Mesenchymal stem cell of Wharton's jelly (primary cell): Measurements from ENCODE around the genes C10orf105, ANAPC16 and DDIT4.

DNA sequence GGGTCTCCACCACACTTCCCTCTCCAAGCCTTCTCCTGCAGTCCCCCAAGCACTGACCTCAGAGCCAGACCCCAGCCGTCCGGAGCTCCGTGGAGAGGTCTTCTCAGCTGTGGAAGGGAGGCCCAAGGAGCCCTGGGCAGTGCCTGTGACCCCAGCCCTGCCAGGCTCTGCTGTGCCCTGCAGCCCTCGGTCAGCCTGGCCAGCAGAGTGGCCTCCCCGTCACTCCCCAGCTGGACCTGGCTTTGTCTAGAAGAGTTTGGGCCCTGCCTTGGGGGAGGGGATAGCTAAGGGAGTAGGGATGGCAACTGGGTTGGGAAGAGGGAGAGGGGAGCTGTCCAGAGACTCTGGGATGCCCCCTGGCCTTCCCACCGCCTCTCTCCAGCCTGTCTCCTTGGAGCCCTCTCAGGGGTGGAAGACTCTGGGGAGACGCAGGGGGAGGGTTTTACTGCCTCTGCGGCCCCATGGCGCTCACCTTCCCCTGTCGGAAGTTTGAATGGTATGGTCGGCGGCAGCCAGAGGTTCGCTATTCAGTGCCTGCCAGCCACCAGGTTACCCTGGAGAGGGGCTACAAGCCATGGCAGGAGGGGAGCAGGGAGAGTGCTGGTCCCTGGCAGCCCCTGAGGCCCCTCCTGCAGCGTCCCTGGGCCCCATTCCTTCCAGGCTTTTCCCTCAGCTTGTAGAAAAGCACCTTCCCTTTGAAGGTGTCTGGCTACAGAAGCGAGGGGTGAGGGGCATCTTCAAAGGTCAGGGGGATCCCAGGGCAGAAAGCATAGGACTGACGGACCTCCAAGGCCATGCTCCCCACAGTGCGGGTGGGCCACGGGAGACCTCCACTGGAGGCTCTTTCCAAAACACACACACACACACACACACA, at the start of gene C10orf105:
Gene C10orf105, minus strand, starts transcription at position 209 of the 874 bp plus-strand sequence.
- CAGE, long polyA plus RNA = no peak

DNA sequence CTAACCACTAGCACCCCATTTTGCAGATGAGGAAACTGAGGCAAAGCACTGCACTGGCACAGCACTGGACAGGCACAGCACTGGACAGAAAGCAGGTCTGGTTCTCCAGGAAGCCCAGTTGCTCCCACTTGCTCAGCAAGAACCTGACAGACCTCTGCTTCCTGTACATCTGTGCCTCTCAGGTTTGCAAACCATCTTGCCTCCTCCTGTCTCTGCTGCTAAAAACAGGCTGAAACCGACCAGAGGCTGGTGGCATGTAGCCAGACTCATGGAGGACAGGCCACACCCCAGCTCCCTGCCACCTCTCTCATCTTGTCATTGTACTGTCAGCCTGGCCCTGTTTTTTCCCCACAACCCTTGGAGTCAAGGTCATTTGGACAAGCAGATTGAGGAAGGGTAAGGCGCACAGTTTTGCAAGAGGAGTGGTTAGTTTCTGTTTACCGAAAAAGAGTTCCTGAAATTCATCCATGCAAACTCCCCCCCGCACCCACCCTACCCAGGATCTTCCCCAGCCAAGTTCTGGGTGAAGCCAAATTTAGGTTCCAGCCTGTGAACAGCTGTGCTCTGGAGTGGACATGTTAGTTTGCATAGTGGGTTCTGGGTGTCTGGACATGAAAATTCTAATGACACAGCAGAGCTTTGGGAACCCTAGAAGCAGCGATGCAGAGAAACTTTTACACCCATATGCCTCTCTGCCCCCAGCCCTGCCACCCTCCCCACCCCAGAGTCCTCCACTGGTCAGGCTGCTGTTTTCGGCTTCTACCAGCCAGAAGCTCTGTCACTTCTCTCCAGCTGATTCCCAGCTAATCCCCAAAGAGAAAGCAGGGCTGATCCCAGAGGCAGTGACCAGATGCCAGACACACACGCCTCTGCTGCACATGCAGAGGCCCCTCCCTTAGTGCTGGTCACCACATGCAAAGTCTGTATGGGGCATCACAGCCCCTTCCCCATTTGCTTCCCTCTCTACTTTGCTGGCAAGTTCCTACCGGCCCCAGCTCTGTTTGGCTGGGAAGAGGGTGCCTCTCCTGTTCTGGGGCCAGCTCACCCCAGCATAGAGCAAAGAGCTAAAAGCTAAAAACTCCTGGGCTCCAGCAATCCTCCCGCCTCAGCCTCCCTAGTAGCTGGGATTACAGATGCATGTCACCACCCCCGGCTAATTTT, 8.5 kb upstream of the C10orf105 start:
- CAGE, long polyA plus RNA = no peak

- CAGE, long polyA plus RNA = no peak
These were observed 23.8 kb upstream of the C10orf105 start for GRCh38 chr10:71743234-71743831.

- CAGE, long polyA plus RNA = no peak
These were observed 25.3 kb downstream of the VSIR start for GRCh38 chr10:71747945-71748515.

- CAGE, long polyA plus RNA = no peak
These were observed 29.0 kb downstream of the PSAP start for GRCh38 chr10:71821763-71822806.

DNA sequence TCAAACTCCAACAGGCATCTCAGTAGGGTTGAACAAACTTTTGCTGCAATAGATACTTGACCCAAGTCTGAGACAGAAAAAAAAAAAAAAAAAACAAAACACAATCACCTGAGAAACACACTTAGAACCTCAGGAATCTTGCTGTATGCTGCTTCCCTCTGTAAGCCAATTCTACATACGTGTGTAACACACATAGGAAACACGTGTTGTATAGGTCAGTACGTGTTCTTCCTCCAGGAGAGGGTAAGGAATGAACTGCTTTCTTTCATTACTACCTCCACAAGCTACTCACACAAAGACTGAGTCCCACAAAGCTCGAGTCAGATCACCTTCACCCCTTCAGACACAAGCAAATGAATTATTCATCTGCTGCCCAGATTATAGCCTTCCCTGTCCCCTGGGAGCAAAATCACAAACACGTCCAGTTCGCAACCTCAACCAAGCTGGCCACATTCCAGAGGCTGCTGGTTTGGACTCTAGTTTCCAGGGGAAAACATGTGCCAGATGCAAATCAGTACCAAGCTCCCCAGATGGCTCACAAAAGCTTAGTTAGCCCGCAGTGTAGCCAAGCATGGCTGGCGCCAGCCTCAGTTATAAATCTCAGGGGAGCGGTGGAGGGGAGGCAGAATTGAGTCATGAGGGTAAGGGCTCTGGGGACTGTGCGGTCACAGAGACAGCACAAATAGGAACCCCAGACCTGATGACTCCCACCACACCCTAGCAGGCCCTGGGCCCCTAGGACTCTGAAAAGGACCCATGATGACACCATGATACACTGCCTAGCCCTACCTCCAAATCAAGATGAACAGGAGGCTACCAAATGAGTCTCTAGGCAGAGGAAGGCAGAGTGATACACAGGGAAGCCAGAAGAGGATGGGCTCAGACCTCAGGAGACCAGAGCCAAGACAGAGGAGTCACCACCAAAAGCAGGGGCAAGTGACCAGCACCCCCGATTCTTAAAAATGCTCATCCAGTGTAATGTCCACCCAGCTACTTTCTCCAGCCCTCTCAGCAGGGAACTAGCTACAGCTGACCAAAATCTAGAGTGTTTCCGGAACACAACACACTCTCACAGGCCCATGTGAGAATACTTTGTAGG, 15.0 kb downstream of the PSAP start:
- CAGE, long polyA plus RNA = no peak

DNA sequence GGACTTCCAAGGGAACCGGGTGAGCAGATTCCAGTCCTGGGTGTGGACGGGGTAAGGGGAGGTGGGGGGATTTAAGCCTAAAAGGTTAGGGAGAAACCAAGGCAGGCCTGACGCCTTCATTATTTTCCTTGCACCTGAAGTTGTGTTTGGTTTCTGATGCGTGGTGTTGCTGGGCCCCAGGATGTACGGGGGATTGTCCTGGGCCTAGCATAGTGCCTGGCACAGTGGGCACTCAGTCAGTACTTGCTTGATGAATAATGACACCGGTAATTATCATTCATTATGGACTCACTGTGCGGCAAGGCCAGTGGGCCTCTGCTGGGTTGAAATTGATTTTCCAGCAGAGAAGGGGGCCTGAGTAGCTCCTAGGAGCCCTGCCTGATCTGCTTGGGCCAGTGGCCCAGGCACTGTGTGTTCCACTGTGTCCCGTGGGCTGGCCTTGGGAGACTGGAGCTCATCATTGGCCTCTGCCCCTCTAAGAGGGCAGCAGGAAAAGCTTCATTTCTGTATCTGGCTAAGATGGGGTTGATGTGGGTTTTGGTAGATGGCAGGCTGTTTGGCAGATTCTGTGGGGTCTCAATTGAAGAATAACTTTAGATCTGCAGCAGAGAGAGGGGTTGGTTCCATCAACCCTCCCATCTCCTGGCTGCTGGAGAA, 1.4 kb downstream of the CHST3 start:
- CAGE, long polyA plus RNA = no peak

- CAGE, long polyA plus RNA = no peak
These were observed 17.0 kb downstream of the CHST3 start for GRCh38 chr10:71981063-71981813.

GRCh38 chr10:71999339-72000110, 35.3 kb downstream of the CHST3 start:
- CAGE, long polyA plus RNA = no peak

DNA sequence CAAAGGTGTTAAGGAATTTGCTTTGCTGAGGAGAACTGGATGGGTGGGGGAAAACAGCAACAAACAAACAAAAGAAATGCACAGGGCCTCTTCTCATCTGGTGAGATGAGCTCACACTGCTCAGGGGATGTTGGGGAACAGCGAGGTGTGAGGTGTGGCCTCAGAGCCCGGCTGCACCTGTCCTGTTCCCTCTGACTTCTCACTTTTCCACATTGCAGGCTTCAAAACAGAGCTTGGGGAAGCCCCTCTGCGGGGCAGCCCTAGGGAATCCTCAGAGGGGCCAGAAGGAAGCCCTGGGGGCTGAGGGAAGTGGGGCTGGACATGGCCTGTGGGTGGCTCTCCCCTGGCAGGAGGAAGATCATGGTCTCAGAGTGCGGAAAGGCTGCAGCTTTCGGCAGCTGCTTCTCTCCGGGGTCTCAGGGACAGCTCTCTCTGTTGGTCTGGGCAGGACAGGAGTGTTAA, 27.2 kb downstream of the SPOCK2 start:
- CAGE, long polyA plus RNA = no peak

DNA sequence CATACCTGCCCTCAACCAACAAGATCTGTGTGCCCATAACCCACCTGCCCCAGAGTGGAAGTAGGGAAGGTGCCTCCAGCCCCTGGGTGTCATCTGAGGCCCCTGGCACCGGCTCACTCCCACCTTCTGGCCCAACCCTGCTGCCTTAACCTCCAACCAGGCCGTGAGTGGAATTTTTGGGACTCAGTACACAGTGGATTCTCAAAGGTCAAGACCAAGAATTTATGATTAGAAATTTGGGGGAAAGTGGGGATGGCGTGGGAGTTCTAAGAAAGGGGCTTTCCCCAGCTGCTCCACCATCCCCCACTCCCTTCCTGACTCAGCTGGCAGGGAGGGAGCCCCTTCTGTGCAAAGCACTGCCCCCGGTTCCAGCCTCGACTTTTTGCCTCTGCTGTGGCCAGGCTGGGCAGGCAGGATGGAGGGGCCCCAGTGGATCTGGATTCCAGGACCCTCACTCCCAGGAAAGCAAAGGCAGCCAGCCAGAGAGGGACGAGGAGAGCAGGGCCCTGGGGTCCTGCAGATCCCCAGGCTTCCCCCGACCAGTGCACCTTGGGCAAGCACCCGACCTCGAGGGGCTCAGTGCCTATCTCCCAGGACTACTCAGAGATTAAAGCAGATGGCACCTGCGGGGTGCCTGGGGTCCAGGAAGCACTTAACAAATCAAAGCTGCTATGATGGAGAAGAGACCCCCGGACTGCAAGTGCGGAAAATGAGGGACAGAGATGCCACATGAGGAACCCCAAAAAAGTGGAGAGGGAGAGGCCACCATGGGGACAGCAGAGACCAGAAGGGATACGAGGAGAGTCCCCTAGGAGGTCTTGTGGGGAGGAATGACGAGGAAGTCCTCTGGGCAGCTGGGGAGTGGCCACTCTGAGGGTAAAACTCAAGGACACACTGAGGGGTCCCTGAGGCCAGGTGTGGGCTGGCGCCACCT, 12.7 kb downstream of the SPOCK2 start:
- CAGE, long polyA plus RNA = no peak

GRCh38 chr10:72107346-72107747, 19.0 kb upstream of the SPOCK2 start:
- CAGE, long polyA plus RNA = no peak

DNA sequence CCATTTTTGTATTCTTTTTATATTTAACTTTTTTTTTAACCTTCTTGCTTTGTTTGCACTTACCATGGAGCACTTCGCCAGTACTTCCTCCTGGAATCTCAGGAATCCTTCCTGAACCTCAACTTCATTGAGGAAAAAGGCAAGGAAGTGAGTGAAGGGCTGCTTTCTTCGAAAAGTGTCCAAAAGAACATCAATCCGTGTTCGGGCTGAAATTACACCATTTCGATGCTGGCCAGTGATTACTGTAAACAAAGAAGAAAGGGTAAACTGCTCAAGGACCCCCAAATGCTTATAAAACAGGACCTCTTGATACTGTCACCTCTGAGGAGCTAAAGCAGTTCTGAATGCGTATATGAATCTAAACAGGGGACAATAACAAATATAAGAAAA, 19.1 kb upstream of the ANAPC16 start:
- CAGE, long polyA plus RNA = no peak

- CAGE, long polyA plus RNA = start-site peak on the minus strand at chr10:72216281-72216291, 43 and 100 reads in 2 replicates
These were observed at the start of gene ANAPC16 for GRCh38 chr10:72215635-72216627. TSS of gene ANAPC16 (plus strand) at chr10:72216012.

GRCh38 chr10:72273888-72274125, at the start of gene DDIT4:
TSS of gene DDIT4 (plus strand) at chr10:72273924.
- CAGE, long polyA plus RNA = start-site peak on the plus strand at chr10:72273918-72274113, 396 and 1,034 reads in 2 replicates

DNA sequence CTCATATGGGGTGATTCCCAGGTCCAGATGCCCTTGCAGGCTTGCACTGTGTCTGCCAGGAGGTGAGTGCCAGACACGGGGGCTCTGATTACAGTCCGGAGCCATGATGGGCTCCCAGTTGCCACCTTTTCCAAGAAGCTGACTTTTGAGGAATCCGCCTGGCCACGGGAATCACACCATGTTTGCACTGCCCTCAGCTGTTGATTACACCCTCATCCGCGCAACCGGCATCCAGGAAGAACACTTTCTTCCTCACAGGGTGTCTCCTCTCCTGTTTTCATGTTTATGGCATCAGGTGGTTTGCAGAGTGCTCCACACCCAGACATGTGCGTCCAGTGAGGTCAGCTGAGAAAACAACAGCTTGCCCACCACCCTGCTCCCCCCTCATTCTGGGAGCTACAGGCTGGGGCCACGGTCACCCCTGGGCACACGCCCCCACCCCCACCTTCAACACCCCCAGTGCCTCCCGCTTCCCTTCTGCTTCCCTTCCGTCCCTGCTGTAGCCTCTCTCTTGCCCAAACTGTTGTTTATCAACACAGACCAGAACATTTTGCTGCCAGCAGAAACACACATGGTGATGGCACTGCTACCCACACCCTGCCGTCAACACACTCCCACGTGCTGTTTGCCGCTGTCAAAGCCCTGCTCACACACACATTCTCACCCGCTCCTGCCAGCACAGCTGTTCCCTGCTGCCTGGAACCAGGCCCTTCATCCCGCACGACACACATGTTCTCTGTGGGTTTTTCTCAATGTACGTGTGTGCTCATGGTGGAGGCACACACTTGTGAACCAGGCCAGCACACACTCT, 35.8 kb downstream of the DDIT4 start:
- CAGE, long polyA plus RNA = no peak

DNA sequence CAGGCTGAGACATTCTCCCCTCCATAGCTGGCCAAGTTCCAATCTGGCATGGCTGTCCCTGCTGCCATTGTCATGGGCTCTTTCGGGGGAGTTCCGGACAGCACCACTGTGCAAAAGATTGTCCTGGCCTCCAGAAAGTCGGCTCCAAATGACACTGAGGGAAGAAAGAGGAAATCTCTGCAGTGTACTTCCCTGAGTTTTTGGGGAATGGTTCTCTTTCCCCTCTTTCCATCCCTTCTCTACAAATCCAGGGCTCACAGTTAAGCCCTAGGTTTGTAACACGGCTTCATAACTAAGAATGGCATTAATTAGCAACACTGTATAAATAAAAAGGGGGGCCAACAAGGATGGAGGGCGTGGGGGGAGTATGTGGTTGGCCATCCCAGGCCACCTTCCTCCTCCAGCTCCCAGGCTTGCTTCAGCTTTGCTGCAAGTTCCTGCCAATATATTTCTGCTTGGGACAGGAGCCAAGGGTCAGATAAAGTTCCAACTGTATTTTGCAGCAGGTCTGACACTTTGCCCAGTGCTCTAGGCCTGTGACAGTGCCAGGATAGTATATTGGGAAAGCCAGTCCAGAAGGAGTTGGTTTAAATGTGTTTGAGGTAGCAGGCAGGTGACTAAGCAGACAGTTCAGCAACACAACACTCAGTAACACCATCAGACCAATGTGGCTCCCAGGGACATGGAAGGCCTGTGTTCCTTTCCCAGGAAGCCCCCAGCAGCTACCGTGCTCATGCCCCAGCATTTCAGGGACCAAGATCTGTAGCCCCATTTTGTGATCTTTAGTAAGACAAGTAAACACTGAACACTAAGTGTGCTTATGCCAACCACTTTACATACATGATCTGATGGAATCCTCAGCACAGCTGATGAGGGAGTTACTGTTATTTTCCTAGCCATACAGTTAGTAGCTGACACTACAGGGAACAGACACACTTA, 39.2 kb downstream of the DNAJB12 start:
- CAGE, long polyA plus RNA = no peak

DNA sequence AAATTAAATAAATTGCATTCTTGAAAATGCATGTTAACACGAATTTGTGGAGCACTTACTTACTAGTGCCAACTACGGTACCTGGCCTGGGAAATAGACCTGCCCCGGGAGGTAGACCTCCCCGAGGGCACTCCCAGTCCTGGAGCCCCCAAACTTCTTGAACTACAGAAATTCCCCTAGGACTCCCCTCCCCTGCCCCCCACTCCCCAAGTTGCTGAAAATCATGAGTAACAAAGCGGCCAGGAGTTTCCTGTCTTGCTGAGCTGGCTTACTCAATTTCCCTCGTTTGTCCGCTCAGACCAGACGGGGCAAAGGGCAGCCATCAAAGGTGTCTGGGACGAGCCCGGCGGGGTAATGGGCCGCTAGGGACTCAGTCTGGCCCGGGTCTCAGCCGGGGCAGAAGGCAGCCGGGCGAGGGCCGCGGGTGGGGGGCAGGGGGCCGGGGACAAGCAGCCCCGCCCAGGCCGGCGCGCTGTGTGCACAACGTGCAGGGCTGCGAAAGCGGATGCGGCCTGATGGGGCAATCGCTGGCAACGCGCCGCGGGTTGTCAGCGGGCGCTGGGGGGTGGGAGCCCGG, 35.4 kb downstream of the DNAJB12 start:
- CAGE, long polyA plus RNA = no peak

- CAGE, long polyA plus RNA = no peak
These were observed 102.1 kb downstream of the MICU1 start for GRCh38 chr10:72523693-72524329.

DNA sequence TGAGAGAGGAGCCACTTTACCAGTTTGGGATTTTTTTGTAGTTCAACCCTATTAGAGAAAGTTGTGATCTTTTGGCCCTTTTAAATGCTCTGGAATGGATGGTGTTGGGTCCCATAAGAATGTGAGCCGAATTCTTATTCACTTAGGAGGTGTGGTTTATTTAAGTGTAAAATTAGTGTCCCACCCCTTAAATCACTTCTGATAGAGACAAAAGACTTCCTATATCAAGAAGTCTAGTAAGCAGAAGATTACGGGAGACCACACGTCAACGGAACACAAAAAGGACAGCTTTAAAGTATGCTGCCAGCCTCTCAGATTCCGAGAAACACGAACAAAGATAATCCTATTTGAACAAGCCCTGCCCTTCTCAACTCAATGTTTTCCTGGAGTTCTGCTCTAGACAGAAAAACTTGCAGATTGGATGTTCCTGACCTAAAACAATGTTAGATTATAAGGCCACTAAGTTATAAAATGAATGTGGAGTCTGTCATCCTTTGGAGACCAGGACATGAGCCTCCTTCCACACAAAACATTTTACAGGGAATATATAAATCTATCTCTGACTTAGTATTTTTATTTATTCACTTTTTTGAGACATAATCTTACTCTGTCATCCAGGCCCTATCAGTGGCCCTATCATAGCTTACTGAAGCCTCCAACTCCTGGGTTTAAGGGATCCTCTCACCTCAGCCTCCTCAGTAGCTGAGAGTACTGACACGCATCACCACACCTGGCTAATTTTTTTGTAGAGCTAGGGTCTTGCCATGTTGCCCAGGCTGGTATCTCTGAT, 4.8 kb upstream of the MCU start:
- CAGE, long polyA plus RNA = no peak